Placental pericyte (primary cell): ENCODE data around the gene PYCR2.

GRCh38 chr1:224385472-224386276 is 29.0 kb downstream of the CNIH4 start:
- CAGE, long polyA plus RNA, result no peak

DNA sequence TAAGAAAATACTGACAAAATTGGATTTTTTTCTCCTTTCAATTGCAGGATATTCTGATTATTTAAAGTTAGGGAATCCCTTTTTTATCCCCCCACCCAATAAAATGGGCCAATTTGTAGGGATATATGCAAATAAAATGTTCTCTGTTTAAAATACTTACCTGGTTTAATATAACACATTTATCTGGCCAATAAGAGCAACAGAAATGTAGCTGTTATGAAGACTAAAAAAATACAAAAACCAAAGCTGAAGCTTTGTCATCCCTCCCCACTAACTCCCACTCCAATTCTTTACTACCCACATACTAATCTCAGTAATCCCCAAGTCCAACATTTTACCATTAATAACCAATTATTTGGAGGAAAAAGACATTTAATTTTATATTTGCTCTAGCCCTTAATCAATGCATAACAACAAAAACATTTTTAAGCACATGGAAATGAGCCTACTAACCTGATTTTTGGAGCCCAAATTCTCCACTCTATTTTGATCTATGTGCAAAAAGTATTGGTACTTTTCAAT is 30.0 kb downstream of the CNIH4 start:
- CAGE, long polyA plus RNA, result no peak

GRCh38 chr1:224388593-224389193 is 32.0 kb downstream of the CNIH4 start:
- CAGE, long polyA plus RNA, result no peak

DNA sequence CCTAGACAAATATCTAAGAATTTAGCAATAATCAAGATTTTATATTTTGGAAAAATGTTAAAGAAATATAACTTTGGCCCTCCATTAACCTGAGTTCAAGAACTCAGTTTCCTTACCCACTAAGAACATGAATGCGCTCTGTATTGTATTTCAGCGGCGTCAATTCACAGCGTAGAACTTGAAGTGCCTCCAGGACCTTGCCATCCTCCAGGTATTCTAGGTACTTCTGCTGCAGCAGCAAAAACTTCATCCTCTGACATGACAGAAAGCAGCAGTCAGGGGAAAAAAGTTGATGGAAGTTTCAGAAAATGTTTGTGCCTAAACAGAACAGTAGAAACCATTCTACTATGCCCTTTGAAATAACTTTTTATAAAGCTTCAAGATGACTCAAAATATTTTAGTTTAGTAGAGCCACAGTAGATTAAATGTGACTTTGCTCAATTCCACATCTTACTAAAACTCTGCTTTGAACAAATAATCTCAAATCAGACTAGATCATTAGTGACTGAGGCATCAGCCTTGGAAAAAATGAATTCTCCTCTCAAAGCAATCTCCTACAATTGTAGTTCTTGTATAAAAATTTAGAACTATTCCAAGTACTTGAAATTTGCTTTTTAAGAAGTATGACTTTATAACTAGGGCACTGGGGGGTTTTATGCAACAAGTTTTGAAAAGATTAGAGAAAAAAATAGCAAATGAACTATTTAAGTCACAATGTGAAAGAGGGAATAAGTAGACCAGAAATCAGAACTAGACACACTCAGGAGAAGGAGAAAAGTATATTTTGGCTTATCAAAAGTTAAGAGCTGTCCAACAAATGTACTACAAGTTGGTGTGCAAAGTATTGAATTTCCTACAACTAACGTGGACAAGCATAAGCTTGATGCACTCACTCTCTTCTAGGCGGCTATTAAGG is 9.9 kb downstream of the WDR26 start:
- CAGE, long polyA plus RNA, result no peak

- CAGE, long polyA plus RNA, result no peak
Measured at GRCh38 chr1:224432281-224432477, 2.4 kb downstream of the WDR26 start.

DNA sequence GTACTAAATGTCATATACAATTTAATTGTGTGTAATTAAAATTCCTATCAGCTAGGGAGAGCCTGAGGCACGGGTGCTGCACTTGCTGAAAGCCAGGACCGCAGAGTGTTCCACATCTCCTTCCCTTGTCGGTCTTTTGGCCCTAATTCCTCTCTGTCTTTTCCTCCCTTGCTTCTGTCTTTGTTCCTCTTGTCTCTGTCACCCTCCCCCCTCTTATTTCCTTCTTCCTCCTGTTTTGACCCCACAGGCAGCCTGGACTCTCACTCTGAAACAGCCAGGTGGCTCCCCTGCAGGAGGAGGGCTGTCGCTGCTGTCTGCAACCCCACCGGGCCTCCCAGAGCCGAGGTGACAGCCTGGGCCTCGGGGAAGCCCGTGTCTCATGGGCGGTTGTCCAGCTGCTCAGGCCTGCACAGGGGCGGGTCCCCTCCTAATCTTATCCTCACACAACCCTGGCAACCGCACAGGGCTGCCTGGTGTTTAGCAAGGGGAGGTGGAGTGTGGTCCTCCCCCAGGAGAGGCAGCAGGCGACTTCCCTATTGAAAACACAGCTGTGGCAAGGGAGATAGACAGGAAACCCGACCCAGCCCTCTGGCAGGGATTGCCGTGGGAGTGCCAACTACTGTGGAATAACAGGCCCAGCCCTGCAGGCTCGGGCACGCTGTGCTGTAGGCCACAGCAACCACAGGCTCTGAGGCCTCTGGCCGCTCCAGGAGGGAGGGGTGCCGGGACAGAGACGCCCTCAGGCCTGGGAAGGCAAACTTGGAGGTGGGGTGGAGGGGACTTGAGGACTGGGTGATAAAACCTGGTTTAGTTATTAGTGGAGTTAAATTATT is 68.8 kb upstream of the WDR26 start:
- CAGE, long polyA plus RNA, result no peak

DNA sequence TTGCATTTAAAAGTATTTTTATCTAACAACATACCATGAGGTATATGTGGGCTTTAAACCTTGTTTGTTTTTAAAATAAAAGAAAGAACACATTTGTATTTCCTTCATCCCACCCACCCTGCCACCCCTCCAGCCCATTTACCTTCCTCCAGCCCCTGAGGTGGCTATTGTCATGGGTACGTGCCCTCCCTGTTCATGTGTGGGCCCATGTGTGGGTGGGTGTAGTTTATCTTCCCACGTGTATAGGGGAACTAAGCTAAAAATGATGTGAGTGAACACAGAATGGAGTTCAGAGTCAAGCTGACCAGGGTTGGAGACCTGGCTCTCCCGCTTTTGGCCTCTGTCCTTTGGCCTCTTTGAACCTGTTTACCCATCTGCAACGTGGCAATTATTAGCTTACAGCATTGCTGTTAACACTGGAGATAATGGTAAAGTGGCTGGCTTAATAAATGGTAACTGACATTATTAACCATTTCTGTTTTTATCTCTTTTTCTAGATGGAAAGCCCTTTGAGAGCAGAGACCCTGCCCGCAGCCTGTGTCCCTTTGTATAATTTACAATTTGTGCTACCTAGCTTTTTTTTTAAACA is 78.1 kb upstream of the WDR26 start:
- CAGE, long polyA plus RNA, result no peak

- CAGE, long polyA plus RNA, result no peak
Measured at GRCh38 chr1:224732168-224733005, 116.3 kb downstream of the CNIH3 start.

DNA sequence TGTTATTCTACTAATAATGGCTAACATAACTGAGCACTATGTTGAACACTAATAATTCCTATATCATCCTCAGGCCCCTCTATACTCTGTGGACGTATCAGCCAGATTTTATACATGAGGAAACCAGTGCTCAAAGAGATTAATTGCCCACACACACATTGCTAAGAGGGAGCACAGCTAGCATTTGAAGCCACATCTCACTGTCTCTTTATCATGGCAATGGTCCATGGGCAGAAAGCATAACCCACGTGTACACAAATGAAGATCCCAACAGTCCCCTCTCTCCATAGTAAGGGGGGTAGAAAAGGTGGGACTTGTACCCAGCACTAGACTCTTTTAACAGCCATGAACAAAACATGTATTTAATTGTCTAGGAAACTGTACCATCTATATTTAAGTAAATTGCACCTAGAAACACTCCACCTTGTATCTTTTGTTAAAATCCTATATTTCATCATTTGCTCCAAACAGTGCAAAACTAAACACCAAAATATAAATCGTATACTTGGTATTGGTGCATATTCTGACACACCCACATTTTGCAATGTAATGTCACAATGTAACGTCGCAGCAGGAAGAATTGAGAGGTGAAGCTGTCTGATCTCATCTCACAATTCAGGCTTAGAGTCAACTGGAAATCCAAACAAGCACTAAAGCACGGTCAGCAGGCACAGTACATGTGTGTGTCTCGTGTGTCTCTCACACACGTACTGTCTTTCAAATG is 27.2 kb downstream of the LBR start:
- CAGE, long polyA plus RNA, result no peak

DNA sequence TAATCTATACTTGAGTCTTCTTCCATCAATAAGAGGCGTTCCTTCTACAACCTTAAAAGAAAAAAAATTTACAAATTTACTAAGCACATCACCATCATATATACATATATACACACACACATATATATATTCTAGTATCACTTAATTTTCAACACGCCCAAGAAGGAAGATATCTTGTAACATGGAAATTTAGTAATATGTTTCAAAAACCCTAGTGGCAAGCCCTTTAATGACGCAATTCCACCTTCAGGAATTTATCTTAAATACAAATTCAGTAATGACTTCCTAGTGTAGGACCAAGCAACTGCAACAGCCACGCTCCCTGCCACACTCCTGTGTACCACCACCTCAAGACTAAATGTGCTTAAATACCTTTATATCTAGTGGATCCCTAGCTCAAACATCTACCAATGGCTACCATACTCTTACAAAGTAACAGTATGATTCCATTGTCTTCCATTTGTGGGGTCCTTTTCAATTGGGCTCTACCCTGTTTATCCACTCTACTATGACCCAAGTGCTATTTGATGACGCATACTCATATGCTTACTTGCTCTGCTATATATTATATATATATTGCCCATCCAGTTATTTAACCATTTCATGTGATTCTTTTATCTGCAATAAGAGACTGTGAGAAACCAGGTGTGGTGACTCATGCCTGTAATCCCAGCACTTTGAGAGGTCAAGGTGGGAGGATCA is 12.4 kb downstream of the LBR start:
- CAGE, long polyA plus RNA, result no peak

DNA sequence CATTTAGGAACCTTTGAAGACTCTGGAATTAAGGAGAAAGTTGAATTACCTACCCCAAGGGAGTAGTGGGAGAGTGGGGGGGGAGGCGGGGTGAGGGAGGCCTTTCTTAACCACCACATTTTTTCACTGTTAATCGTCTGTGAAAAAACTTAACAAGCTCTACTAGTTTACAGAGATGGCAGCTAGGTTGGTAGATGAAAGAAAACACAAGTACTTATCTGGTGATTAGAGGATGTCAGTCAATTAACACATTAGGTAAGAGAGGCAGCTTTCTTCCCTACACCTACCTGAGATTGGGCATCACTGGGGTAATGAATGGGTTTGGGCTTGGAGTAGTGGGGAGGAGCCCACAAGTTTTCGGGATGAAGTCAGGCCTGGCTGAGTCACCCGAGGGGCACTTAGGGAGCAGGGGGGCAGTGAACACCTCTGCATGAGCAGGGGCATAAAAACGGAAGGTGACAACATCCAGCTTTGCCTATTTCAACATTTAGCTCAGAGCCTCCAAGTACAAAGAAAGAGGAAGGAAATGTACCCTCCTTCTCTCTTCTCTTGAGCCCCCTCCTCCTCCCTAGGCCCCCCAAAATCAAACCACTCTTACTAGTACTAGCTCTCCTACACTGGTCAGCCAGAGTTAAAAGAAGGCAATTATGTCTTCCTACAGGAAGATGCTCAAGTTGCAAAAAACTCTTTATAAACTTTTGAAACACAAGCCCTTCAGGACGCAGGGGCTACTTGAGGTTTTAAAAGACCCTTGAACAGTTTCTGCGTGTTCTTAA is 2.5 kb downstream of the LBR start:
- CAGE, long polyA plus RNA, result no peak

- CAGE, long polyA plus RNA, result no peak
Measured at GRCh38 chr1:225460020-225460592, 32.3 kb upstream of the LBR start.

- CAGE, long polyA plus RNA, result no peak
Measured at GRCh38 chr1:225464662-225466071, 37.3 kb upstream of the LBR start.

GRCh38 chr1:225539488-225539927 is 111.7 kb upstream of the LBR start:
- CAGE, long polyA plus RNA, result no peak

- CAGE, long polyA plus RNA, result no peak
Measured at GRCh38 chr1:225789081-225789979, 11.7 kb downstream of the SRP9 start.

GRCh38 chr1:225824879-225825991 is 15.3 kb downstream of the EPHX1 start:
- CAGE, long polyA plus RNA, result no peak

GRCh38 chr1:225843222-225844058 is 33.5 kb downstream of the EPHX1 start:
- CAGE, long polyA plus RNA, result no peak

DNA sequence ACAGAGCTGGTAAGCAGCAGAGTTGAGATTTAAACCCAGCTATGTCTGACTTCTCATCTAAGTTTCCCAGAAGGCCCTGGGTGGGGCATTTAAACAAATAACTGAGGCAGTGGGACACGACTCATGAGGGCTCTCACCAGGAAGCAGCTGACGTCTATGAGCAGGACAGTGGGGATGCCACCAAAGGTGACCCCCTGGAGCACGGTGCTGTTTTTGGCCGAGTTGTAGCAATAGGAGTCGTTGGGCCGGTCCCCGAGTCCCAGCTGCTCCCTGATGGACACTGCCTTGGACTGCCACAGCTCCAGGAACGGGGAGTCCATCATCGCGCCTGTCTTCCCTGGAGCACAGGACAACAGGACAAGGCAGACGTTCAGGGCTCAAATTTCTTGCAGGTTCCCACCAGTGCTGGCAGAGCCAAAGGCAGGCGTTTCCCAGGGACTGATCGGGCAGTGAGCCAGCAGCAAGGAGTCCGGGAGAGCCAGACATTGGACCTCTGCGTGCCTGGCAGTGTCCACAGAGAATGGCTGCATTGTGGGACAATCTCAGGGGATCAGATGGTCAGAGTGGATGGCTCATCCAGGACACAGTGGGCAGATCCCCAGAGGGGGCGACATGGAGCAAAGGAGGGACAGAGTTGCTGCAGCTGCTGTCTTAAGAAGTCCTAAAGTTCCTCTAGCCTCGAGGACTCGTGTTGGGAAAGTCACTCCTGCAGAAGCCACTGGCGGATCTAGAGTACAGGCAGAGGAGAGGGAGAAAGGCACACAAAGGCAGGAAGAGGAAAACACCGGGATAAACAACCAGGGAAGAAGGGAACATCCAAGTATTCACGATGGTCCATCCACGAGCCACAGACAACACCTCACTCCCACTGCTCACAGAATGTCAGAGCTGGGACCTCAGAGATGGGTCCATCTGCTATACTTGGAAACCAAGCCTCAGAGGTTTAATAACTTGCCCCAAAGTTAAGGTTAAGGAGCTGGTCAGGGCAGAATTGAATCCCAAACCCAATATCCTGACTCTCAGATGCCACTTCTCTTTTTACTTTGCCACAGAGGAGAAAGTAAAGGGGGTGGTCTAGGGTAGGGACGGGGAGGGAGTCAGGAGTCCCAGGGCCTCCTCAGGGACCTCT is 4.6 kb downstream of the TMEM63A start:
- CAGE, long polyA plus RNA, result no peak

GRCh38 chr1:225899192-225899926 is 10.4 kb upstream of the LEFTY1 start:
- CAGE, long polyA plus RNA, result no peak

- CAGE, long polyA plus RNA, result no peak
Measured at GRCh38 chr1:225923350-225924572, at the start of gene PYCR2. TSS of gene PYCR2 (minus strand) at chr1:225924250.